ENCODE measurements around the genes IGFN1 and TNNT2.

CAGE:
- cytosol, long polyA minus RNA, result no peak
- cytosol, long polyA plus RNA, result no peak
- long polyA plus RNA, result no peak
- nucleus, long polyA minus RNA, result no peak
- nucleus, long polyA plus RNA, result no peak
Observed at GRCh38 chr1:198932592-198933230, 293.9 kb downstream of the PTPRC start.

DNA sequence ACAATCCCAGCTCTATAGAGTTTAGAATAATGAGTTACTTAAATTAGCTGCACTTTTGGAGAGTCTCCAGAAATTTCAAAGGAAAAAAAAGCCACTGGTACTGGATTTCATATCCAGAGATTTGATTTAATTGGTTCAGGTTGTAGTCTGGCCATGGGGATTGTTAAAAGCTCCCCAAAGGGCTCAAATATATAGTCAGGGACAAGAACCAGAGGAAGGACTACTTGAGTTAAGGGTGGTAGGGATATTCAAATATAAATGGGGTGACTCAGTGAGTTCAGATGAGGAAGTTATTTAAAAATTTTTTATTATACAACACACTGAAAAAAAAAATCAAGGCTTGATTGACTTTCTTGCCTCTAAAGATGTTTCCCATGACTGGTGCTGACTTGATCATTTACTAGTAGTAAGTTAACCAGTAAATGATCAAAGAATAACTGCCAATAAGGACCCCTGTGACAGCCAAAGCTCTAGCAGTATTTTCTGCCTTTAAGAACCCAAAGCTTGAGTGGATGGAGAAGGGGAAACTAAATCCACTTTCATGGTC lies 357.7 kb upstream of the NR5A2 start:
CAGE:
- cytosol, long polyA minus RNA, result no peak
- cytosol, long polyA plus RNA, result no peak
- long polyA plus RNA, result no peak
- nucleus, long polyA minus RNA, result no peak
- nucleus, long polyA plus RNA, result no peak

DNA sequence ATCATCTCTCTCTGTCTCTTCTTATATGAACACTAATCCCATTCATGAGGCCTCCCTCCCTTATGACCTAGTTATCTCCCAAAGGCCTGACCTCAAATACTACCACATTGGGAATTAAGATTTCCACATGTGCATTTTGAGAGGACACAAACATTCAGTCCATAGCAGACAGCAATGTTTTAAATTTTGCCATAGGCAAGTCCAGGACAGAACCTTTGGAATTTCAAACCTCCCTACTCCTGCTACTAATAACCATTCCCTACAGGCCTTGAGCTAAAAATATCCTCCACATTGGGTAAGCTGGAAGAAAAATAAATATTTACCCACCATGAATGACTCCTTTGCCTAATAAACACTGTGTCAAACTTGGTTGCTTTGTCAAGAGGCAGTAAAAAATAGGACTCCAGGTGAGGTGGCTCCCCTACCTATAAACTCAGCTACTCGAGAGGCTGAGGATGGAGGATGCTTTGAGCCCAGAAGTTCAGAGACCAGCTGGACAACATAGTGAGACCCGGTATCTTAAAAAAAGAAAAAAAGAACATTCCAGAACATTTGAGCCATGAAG lies 113.6 kb downstream of the ZNF281 start:
CAGE:
- cytosol, long polyA minus RNA, result no peak
- cytosol, long polyA plus RNA, result no peak
- long polyA plus RNA, result no peak
- nucleus, long polyA minus RNA, result no peak
- nucleus, long polyA plus RNA, result no peak

CAGE:
- cytosol, long polyA minus RNA, result no peak
- cytosol, long polyA plus RNA, result no peak
- long polyA plus RNA, result no peak
- nucleus, long polyA minus RNA, result no peak
- nucleus, long polyA plus RNA, result no peak
Observed at GRCh38 chr1:200316217-200316634, 93.6 kb downstream of the ZNF281 start.

DNA sequence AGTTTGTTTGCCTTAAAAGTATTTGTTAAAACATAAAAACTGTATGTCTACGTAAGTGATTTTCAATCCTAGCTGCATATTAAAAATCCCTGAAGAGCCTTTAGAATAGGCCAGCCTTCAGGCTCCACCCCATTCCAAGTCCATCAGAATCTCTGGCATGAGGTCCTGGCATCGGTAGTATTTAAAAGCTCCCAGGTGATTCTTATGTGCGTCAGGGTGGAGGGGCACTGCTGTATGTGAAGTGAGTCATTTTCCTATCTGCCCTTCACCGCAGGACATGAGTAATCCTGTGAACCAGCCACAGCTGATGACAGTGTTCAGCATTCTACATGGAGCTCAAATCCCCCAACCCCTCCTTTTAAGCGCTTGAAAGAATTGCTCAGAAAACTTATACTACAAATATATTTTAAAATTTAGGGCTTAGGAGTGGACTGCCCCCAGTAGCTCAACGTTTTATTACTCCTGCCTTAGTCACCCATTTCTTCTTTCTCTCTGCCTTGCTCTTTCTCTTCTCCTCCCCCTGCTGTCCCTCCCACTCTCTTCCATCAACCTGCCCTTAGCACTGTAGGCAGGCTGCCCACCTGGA lies 73.7 kb upstream of the ZNF281 start:
CAGE:
- cytosol, long polyA minus RNA, result no peak
- cytosol, long polyA plus RNA, result no peak
- long polyA plus RNA, result start-site peak on the minus strand centred at position 88 of the sequence, 29 bp wide, 15 and 20 reads in 2 replicates
- nucleus, long polyA minus RNA, result no peak
- nucleus, long polyA plus RNA, result start-site peak on the minus strand centred at position 98 of the sequence, 90 bp wide, 36 and 34 reads in 2 replicates

DNA sequence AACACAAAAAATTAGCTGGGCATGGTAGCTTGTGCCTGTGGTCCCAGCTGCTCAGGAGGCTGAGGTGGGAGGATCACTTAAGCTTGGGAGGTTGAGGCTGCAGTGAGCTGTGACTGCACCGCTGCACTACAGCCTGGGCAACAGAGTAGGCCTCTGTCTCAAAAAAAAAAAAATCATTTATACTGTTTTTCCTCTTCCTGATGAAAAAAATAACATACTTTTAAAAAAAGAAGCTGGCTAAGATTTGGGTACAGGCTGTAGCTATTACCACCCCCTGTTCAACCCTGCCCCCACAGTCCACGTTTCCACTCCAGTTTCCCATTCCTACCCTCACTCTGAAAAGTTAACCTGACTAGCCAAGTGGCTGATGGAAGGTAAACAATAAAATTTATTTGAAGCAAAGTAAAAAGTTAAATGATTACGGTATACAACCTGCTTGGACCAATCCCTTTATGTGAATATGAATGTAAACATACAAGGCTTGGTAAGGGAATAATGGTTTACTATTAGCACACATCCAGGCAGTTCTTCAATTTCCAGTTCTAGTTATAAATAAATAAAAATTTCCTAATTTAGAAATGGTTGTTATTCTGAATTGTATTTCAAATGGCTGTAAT lies 9.6 kb upstream of the CAMSAP2 start:
CAGE:
- cytosol, long polyA minus RNA, result no peak
- cytosol, long polyA plus RNA, result no peak
- long polyA plus RNA, result no peak
- nucleus, long polyA minus RNA, result no peak
- nucleus, long polyA plus RNA, result no peak

DNA sequence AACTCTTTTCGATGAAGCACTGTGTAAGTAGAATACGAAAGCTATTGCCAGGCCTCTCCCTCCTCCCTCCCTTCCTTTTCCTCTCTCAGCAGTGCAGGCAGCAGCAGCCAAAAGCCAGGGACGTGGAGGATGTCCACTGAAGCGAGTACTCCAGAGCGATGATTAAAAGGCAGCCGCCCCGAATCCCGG lies 219 bp upstream of the CAMSAP2 start:
CAGE:
- cytosol, long polyA minus RNA, result no peak
- cytosol, long polyA plus RNA, result no peak
- long polyA plus RNA, result no peak
- nucleus, long polyA minus RNA, result no peak
- nucleus, long polyA plus RNA, result no peak

DNA sequence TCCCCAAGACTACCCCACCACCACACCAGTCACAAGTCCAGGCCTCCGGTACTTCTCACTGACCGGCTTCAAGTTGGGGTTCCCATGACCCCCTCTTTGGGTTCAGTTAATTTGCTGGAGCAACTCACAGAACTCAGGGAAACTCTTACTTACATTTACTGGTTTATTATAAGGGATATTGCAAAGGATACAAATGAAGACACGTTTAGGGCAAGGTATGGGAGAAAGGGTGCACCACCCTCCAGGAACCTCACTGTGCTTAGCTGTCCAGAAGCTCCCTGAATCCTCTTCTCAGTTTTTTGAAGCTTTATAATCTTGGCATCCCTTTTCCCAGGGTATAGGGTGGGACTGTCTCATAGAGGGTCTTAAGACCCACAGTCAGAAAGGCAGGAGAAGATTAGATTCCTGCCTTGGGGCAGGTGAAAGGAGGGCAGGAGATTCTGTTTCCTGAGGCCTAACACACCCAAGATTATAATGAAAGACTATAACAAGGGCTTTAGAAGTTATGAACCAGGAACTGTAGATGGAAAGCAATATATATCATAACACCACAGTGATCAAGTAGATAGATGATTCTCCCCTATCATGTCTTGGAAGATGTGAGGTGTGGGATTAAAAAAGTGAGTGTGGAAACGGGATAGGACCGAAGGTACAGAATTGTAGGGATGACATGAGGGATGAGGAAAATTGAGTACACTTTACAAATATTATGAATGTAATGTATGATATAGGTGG lies 31.0 kb downstream of the CAMSAP2 start:
CAGE:
- cytosol, long polyA minus RNA, result no peak
- cytosol, long polyA plus RNA, result no peak
- long polyA plus RNA, result no peak
- nucleus, long polyA minus RNA, result no peak
- nucleus, long polyA plus RNA, result no peak

DNA sequence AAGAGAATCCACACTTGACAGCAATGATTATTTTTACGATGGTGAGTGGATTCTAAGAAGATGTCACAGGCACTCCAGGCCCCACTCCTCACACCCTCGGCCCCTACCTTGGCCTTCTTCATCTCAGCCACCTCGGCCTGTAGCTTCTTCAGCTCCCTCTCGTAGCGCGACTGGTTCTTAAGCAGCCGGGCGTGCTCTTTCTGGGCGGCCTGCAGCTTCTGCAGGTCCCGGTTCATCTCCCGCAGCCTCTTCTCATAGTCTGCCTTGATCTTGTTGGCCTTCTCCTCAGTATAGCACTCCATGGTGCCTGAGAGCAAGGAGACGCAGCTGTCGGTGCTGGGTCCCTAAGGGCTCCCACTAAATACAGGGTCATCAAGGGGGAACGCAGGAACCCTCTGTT lies 27.4 kb downstream of the KIF21B start:
CAGE:
- cytosol, long polyA minus RNA, result no peak
- cytosol, long polyA plus RNA, result no peak
- long polyA plus RNA, result no peak
- nucleus, long polyA minus RNA, result no peak
- nucleus, long polyA plus RNA, result no peak

DNA sequence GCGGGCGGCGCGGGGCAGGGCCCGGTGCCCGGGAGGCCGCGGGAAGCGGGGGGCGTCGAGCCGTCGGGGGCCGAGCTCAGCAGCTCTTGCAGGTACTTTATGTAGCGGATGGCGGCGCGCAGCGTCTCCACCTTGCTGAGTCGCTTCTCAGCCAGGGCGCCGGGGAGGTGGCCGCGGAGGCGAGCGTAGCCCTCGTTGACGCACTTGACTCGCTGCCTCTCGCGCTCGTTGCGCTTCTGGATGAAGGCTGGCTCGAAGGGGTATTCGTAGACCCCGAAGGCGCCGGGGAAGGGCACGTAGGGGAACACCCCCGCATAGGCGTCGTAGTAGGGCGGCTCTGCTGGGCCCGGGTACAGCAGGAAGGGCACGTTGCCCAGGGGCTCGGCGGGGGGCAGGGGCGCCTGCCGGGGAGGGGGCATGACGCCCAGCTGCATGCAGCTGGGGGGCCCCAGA lies 2.7 kb upstream of the CACNA1S start:
CAGE:
- cytosol, long polyA minus RNA, result no peak
- cytosol, long polyA plus RNA, result no peak
- long polyA plus RNA, result no peak
- nucleus, long polyA minus RNA, result no peak
- nucleus, long polyA plus RNA, result no peak

DNA sequence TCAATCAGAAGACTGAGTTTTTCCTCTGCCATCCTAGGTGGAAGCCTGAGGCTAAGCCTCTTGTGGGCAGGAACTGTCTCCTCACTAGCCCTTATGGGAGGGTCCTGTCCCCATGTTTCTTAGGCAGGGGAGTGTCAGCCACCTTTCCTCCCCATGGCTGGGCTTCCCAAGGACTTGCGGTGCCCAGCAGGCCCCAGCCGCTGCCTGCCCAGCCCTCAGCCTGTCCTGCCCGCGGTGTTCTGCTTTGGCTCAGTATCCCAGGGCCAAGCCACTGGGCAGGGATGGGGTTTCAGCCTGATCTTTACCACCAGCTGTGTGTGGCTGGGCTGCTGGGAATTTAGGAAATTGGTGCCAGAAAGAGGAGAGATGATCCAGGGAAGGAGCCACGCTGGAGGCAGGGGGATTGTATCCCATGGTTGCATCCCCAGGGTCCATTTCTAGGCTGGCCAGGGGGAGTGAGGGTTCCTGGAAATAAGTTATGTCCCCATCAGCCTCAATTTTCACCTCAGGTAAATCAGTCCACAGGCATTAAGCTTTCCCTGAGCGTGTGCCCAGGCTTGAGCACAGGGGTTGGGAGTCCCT lies 6.9 kb upstream of the IGFN1 start:
CAGE:
- cytosol, long polyA minus RNA, result no peak
- cytosol, long polyA plus RNA, result no peak
- long polyA plus RNA, result no peak
- nucleus, long polyA minus RNA, result no peak
- nucleus, long polyA plus RNA, result no peak

CAGE:
- cytosol, long polyA minus RNA, result no peak
- cytosol, long polyA plus RNA, result no peak
- long polyA plus RNA, result no peak
- nucleus, long polyA minus RNA, result no peak
- nucleus, long polyA plus RNA, result no peak
Observed at GRCh38 chr1:201187164-201187417, 3.5 kb upstream of the IGFN1 start.

DNA sequence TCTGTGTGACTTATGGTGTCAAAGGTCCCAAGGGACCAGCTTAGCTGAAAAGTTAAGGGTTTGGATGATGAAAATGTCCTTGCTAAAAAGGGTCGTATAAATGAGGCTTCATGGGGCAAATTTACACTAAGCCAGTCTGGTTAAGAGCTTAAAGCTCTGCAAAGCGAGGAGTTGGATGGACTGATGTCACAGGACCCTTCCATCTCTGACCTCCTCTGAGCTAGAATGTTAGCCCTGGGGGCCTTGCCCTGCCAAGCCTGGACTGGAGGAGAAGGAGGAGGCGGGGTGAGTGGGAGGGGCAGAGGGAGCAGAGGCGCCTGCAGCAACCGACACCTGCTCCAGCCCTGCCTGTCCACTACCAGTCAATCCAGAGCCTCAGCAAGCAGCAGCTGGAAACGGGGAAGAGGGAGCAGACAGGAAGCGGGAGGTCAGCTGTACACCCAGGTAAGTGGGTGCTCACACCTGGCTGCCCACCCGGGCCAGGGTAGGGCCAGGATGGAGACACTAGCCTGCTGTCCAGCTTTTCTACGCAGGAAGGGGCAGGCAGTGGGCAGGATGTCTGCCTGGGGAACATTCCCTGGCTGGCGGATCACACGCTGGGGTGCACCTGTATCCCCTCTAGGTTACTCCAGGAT lies at the start of gene IGFN1:
IGFN1 (plus strand) TSS at position 361 of the 635 bp plus-strand sequence.
CAGE:
- cytosol, long polyA minus RNA, result no peak
- cytosol, long polyA plus RNA, result no peak
- long polyA plus RNA, result no peak
- nucleus, long polyA minus RNA, result no peak
- nucleus, long polyA plus RNA, result no peak

DNA sequence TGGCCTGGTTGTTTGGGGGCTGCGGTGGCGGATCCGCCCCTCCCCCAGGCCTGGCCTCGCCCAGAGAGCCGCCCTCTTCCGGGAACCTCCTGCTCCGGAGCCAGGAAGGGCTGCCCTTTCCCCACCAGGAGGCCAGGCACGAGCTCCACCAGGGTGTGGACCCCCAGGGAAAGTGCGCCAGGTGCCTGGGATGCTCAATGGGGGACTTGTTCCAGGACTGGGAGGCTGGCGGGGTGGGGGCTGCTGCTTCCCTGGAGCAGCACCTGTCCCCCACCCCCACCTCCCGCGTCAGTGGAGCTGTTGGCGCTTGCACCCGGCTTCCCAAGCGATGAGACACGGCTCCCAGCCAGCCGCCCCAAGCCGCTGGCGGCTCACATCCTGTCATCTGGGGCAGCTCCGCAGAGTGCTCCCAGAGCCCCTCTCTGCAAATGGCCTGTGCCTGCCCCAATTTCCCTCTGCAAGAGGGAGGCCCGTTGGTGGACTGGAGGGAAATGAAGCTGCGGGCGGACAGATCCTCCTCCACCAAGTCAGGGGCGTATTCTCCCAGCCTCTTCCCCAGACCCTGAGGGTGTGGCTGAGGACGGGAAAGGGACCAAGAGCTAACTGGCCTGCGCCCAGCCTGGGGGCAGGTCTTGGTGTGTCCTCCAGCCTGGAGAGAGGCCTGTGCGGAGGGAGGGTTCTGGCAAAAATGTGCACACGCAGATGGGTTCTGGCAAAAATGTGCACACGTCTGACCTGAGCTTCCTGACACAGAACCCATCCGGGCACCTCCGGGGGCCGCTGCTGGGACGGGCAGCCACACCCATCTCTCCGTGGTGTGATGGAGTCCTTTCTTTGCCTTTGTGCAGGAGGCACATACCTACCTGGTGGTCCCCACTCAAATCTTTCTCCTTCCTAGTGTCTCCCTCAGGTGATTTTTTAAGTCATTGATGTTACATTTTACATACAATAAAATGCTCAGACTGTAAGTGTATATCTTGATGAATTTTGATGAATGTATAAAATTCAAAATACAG lies 23.3 kb upstream of the PKP1 start:
CAGE:
- cytosol, long polyA minus RNA, result no peak
- cytosol, long polyA plus RNA, result no peak
- long polyA plus RNA, result no peak
- nucleus, long polyA minus RNA, result no peak
- nucleus, long polyA plus RNA, result no peak

DNA sequence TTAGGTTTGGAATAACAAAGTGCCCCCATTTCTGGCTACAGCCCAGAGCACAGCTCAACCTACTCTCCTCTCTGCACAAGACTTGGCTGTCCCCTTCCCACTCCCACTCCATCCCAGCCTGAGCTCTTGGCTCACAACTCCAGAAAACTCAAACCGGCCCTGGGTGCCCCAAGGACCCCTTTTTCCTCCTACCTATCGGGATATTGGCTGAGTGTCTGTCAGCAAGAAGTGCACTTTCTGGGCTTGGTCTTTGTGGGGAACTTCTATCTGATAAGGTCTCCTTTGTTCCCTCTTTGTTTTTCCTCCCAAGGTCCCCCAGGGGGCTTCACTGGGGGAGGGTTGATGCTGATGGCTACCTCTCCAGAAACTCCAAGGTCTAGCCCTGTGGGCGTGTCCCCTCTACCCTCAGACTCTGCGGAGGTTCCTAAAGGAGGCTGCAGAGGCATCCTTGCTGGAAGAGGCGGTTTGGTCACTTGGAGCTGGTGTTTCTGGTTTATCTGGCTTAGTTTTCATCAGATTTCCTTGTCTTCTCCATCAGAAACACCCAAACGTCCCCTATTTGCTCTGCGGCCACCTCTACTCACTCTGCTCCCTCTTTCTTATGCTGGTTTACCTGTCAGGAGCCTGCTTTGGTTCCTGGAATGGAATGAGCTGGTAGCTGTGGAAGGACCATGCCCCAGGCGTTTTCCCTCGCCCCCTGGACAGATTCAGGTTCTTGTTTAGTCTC lies 2.4 kb downstream of the PKP1 start:
CAGE:
- cytosol, long polyA minus RNA, result no peak
- cytosol, long polyA plus RNA, result no peak
- long polyA plus RNA, result no peak
- nucleus, long polyA minus RNA, result no peak
- nucleus, long polyA plus RNA, result no peak

DNA sequence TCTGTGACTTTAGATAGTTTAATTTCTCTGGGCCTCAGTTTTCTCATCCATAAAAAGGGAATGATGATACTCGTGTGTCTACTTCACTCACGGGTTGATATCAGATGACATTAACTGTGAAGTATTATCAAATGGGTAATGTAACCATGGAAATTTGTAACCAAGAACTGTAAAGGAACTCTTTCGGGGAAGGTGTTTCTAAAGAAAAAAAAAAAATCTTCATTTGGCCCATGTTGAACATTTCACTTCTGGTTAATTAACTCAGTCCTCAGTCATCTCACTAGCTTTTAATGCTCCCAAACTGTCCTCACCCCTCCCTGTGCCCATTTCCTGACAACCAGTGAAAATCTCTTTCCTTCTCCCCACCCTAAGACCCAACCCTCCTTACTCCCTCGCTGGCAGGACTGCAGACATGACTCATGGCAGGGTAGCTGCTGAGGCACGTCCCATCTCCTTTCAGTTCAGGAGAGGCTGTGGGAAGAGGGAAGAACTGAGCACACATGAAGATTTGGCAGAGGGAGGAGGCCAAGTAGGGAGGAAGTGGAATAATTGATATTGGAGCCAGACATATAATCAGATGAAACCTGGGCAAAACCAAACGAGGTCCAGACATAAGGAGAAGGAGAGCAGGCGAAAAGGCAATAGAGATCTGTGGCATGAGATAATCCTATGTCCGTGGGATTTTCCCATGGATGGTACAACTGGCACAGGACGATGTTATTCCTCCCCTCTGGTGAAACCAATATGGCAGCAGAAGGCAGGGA lies 12.6 kb downstream of the PKP1 start:
CAGE:
- cytosol, long polyA minus RNA, result no peak
- cytosol, long polyA plus RNA, result no peak
- long polyA plus RNA, result no peak
- nucleus, long polyA minus RNA, result no peak
- nucleus, long polyA plus RNA, result no peak

CAGE:
- cytosol, long polyA minus RNA, result no peak
- cytosol, long polyA plus RNA, result no peak
- long polyA plus RNA, result no peak
- nucleus, long polyA minus RNA, result no peak
- nucleus, long polyA plus RNA, result no peak
Observed at GRCh38 chr1:201377521-201377863, at the start of gene TNNT2. Gene TNNT2, minus strand, starts transcription at chr1:201377680.

GRCh38 chr1:201469719-201470294 lies 819 bp upstream of the PHLDA3 start:
CAGE:
- cytosol, long polyA minus RNA, result no peak
- cytosol, long polyA plus RNA, result no peak
- long polyA plus RNA, result no peak
- nucleus, long polyA minus RNA, result no peak
- nucleus, long polyA plus RNA, result no peak

CAGE:
- cytosol, long polyA minus RNA, result no peak
- cytosol, long polyA plus RNA, result no peak
- long polyA plus RNA, result no peak
- nucleus, long polyA minus RNA, result no peak
- nucleus, long polyA plus RNA, result no peak
Observed at GRCh38 chr1:201481741-201482712, 13.0 kb upstream of the PHLDA3 start.

DNA sequence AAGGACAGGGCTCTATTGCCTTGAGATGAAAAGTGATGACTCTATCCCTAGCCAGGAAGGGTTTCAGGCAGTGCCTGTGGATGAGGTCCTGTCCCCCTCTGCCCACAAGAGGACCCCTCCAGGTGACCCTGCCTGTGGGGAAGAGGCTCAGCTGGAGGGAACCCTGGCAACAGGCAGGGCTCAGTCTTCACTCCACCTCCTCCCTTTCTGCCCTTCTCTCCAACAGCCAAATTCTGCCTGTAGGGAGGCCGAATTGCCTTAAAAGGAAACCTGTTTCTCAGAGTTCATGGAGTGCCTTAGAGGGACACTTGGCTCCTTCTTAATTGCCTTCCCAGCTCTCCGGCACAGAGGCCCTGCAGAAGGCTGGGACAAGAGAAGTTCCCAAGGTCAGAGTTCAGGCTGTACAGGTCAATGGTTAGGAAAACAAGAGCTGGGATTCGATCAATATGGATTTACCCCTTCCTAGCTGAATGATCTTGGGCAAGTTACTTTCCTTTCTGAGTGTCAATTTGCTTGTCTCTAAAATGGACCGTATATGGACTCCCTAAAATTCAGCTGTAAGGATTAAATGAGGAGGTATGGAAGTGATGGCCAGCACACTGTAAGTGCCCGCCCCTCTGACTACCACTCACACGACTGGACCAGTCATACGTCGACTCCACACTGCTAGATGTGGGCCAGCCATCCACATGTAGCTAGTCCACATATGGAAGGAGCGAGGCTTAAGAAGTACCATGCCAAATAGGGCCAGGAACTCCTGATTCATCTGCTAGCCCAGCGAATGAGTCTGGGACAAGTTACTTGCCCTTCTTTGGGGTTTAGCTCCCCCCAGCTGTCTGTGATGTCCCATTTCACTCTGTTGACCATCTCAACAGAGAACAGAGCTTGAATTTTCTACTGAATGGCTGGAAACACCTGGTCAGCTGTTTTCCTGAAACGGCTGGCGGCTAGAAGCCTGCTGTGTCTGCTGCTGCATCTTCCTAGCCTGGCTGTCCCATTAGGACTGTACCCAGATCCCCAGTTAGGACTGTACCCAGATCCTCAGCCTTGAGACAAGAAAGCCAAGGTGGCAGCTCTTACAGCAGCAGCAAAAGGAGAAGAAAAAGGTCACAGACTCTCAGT lies 6.0 kb downstream of the CSRP1 start:
CAGE:
- cytosol, long polyA minus RNA, result no peak
- cytosol, long polyA plus RNA, result no peak
- long polyA plus RNA, result no peak
- nucleus, long polyA minus RNA, result no peak
- nucleus, long polyA plus RNA, result no peak

Measured in keratinocyte (primary cell).